Astrocyte (in vitro differentiated cells and primary cell): ENCODE measurements around the gene GGCT.

- PRO-cap: no peak
- RRBS, 2 experiments: no CpG with 5 or more reads among the region's 14 CpGs
Measured at GRCh38 chr7:28069888-28070638, 110.5 kb downstream of the JAZF1 start.

DNA sequence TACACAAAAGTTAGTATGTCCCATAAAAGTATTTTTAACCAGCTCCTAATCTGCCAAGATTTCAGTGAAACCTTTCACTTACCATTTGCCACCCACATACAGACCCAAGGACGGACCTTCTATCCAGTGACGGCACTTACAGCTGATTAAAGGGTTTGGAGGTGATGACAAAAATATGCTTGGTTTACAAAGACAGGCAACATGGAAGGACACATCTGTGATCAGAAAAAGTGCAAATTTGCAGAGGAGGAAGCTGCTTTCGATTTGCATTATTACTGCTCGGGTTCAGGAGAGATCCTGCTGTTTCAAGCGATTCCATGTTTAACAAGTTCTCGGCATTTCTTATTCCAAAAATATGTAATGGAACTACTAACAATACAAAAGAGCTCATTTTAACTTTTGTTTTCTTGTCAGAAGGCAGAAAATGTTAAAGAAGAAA lies 109.0 kb downstream of the JAZF1 start:
- PRO-cap: no peak
- RRBS, 2 experiments: no CpG with 5 or more reads among the region's 6 CpGs

DNA sequence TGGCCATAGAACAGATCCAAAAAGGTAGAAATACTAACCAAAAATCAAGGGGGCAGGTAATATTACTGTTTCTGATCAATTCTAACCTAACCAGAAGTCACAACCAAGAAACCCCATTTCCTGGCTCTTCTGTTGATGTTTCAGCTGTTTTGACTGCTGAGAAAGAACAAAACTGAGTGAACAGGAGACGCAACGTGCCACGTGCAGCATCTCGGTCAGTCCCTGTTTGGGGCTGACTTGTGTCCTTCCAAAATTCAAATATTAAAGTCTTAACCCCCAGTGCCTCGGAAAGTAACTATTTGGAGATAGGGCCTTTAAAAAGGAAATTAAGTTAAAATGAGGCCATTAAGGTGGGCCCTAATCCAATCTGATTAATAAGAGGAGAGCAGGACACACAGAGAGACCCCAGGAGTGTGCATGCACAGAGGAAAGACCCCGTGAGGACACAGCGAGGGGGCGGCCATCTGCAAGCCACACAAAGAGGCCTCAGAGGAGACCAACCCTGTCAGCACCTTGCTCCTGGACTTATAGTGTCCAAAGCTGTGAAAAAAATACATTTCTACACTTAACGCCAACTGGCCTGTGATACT lies 56.7 kb downstream of the JAZF1 start:
- PRO-cap: no peak
- RRBS, 2 experiments: no CpG with 5 or more reads among the region's 9 CpGs

- PRO-cap: no peak
- RRBS, 2 experiments: no CpG with 5 or more reads among the region's 12 CpGs
Measured at GRCh38 chr7:28570285-28571039, 158.1 kb downstream of the CREB5 start.

DNA sequence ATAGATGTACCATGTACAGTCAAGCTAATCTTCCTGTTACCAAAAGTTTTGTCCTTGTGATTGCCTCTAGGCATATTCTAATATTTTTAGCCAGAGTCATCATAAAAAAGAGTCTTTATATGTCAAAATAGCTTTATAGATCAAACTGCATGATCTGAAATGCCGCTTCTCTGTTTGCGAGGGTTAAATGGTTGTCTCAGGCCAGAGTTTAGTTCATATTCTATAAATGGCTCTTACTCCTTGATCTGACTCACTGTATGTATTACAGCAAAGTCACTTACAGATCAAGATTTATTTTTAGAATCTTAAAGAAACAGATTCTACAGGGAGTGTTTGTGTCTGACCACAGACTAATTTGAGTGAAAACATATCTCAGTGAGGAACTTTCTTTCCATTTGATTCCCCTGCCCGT lies 211.0 kb downstream of the CREB5 start:
- PRO-cap: no peak
- RRBS, 2 experiments: no CpG with 5 or more reads among the region's 3 CpGs

GRCh38 chr7:29147905-29148159 lies 1.5 kb upstream of the CPVL start:
- PRO-cap: no peak
- RRBS, 2 experiments: no CpG with 5 or more reads among the region's 4 CpGs

GRCh38 chr7:29196001-29196888 lies 1.7 kb downstream of the CHN2 start:
- PRO-cap: no peak
- RRBS, 2 experiments: no CpG with 5 or more reads among the region's 9 CpGs

- PRO-cap: no peak
- RRBS, 2 experiments: no CpG with 5 or more reads among the region's 5 CpGs
Measured at GRCh38 chr7:29337175-29337536, 142.6 kb downstream of the CHN2 start.

DNA sequence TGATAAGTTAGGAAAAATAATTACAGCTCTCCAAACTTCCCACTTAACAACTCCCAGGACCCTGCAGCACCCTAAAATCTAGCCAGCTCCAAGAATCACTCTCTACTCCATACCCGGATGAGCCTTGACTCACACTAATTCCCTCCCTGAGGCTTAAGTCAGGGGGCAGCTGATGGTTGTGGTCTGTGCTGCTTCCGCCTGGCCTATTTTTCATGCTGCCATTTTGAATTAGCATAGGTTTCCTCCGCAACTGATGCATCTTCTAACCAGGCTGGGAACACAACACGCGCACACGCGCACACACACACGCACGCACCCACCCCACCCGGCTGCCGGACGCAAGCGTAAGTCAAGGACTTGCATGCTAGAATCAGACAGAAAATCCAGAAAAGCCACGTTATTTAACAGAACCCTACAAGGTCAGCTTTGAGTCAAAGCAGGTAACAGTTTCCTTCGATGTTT lies 1.2 kb downstream of the SCRN1 start:
- PRO-cap: no peak
- RRBS, 2 experiments: no CpG with 5 or more reads among the region's 15 CpGs

DNA sequence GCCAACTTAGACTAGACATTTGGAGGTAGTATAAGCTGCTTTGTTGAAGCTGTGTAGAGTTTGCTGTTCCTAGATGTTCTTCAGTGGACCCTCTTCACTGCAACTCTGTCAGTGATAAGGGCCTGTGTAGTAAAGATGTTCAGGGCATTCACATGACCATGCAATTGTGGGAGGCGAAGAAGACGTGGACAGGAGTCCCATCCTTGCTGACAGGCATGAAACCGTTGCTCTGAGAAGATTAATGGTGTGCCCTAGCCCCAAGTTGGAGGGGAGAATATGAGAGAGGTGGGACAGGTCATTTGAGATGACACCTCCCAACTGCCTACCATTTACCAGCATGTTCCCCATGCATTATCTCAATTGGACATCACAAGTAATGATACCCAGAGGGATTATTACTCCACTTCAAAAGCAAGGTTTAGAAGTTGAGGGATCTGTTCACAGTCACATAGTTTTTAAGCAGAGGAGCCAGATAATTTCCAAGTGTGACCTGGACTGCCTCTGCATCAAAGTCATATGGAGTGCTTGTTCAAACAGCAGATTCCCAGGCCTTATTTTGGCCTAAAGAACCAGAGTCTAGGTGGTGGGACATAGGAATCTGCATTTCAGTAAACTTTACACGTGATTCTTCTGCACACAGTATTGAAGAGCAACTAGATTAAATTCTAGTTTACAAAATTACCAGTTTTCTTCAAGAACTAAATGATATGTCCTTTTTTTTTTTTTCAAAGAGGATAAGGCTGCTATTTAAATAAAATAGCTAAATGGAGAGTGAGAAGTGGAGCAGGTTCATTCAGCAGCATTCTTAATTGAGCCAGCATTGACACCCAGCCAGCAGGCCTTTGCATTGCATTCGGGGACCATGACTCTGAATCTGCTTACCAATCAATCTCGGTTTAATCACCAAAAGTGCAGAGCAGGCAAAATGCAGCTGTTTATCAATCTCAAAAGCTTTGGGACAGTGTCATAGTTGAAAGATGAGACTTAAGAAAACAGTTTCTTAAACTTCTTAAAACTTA lies 51.3 kb downstream of the PLEKHA8 start:
- PRO-cap: no peak
- RRBS, 2 experiments: no CpG with 5 or more reads among the region's 6 CpGs

DNA sequence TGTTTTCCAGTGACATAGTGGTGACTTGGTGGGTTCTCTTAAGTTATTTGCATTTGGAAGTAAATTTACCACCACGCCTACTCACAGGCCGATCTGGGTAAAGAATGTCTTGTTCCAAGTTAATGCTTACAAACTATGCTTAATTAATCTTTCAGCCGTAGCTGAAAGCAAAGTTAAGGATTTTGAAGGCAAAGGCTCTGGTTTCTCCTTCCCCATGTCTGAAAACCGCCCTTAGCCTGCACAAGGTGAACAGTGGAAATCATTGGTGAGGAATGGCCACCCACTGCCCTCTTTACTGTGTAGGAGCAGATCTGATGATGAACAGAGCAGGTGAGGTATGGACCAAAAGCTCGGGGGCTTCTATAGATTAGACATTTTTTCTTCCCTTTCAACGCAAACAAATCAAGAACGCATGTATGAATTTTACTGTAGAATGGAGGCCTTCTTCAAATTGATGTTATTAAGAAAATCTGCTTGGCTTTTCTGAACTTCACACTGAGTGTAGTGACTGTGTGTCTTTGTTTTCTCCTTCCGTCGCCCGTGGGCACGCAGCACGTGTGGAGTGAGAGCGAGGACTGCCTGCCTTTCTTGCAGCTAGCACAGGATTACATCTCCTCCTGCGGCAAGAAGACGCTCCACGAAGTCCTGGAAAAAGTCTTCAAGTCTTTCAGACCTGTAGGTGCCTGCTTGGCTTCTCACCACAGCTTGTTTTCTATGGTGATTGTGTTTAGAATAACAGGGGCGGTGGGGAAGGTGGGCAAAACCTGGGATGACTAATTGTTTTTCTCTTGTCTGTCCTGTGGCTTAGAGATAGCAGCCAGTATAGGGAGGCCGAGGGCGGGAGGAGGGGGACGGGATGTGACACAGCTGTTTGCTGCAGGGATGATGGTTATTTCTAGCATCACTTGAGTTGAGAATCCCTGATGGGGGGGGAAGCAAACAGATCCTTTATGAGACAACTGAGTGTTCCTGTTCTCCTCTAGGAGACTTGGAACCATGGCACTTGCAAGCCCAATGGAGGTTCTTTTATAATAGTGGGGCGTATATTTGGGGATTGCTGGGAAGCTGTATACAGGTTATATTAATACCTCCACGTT lies 11.2 kb downstream of the MTURN start:
- PRO-cap: no peak
- RRBS, 2 experiments: no CpG with 5 or more reads among the region's 22 CpGs

DNA sequence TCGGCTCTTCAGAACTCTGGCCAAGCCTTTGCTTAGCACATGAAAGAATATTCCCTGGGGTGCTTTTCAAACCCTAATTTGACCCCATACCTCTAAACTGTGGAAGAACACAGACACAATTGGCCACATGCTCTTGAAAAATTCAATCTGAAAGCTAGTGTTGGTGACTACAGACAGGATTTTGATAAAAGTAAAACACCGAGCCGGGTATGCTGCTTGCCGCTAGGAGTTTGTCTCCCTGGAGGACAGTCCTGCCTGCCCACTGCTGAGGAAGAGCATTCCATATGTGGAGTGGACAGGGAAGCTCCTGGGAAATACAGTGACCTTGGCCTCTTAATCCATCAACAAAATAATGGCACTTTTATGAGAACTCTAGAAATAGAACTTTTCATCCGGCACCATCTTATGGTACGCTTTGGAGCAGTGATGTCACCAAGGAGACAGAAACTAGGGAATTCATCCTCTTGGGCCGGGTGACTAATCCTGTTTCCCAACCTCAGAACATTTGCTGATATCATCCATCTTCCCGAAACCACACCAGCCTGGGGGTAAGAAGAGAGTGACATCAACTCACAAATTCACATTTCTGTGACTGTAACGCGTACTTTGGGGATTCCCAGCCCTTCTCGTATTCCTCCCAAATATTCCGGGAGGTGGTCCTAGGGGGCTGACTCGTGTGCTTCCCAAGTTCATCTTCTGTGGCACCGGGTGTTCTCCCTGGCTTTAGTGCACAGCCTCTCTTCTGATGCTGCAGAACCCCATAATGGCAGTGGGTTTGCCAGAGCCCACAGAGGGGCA lies 34.3 kb downstream of the MTURN start:
- PRO-cap: no peak
- RRBS, 2 experiments: 4 to 31% methylated on average over 6 of the region's 14 CpGs

DNA sequence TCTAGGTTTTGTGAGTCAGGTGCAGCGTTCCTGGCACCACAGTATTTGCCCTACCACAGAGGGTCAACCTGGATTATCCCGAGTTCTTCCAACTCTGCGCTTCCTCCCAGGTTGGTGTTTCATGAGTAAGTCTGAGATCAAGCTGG lies 502 bp upstream of the ZNRF2 start:
- PRO-cap: no peak
- RRBS, 2 experiments: no CpG with 5 or more reads among the region's 3 CpGs

DNA sequence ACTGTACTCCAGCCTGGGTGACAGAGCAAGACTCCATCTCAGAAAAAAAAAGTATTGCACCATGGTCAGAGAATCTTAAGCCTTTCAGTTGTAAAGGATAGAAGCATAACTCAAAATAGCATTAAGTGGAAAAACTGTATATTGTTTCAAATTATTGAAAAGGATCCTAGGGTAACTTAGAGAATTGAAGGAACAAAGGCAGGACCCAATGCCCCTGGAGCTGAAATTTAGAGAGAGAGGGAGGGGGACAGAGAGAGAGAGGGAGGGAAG lies 10.3 kb downstream of the ZNRF2 start:
- PRO-cap: no peak

GRCh38 chr7:30503931-30504914 lies at the start of gene GGCT:
Gene GGCT (minus strand): TSS chr7:30504829.
- PRO-cap: bidirectional peak, plus-strand start at chr7:30505079, minus-strand start at chr7:30504743
- RRBS, 2 experiments: 2 to 3% methylated on average over 13 to 16 of the region's 56 CpGs

DNA sequence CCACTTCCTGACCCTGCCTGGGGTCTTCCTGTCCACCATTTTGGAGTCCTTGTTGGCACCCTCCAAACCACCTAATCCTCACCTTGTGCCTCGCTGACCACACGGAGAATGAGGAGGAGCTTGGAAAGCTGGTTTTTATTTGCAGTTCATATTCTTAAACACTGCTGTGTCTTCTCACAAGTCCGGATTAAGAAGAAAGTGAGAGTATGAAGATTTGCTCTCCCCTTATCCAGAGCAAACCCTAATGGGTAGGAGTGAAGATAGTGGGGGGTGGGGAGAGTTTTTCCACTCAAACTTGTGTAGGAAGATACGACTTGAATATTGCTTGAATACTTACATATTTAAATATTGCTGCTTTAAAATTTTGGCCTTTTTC lies 29.7 kb upstream of the GGCT start:
- PRO-cap: no peak
- RRBS, 2 experiments: no CpG with 5 or more reads among the region's 4 CpGs

DNA sequence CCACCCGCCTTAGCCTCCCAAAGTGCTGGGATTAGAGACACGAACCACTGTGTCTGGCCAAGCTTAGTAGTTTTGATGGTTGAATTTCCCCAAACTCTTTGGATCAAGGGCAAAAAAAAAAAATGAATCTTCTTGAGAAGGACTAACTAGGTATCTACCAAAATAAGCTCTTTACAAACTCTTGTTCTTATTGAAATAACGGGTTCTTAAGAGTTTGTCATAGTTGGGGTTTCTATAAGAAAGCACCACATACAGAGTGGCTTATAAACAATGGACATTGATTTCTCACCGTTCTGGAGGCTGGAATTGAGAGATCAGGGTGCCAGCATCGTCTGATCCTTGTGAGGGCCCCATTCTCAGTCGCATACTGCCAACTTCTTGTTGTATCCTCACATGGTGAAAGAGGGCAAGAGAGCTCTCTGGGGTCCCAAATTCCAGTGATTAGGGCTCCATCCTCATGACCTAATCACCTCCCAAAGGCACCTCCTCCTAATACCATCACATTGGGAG lies 25.4 kb downstream of the GARS1 start:
- PRO-cap: no peak
- RRBS, 2 experiments: no CpG with 5 or more reads among the region's 6 CpGs

DNA sequence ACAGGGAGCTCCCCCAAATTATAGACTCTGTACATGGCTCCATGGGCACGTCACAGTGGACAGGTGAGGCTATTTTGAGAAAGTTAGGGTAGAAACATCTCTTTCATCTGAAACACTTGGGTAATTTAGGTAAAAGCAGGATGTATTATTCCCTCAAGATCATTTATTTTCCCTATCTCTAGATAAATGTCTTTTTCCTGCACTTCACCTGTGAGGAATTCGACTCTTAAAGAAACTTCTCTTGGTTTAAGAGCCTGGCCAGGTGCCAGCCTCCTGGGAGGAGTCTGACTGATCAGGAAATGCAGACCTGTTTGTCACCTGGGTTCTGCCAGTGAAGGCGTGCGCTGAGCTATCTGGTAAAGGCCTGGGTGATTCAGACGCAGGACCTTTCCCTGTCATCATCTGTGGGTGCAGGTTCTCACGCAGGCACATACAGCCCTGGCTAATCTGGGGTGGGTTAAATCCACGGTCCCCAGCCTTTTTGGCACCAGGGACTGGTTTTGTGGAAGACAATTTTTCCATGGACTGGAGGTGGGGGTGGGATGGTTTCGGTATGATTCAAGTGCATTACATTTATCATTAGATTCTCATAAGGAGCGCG lies 65.3 kb upstream of the AQP1 start:
- PRO-cap: no peak
- RRBS, 2 experiments: no CpG with 5 or more reads among the region's 10 CpGs

- PRO-cap: no peak
- RRBS, 2 experiments: no CpG with 5 or more reads among the region's 9 CpGs
Measured at GRCh38 chr7:30938300-30938703, 25.5 kb upstream of the GHRHR start.

DNA sequence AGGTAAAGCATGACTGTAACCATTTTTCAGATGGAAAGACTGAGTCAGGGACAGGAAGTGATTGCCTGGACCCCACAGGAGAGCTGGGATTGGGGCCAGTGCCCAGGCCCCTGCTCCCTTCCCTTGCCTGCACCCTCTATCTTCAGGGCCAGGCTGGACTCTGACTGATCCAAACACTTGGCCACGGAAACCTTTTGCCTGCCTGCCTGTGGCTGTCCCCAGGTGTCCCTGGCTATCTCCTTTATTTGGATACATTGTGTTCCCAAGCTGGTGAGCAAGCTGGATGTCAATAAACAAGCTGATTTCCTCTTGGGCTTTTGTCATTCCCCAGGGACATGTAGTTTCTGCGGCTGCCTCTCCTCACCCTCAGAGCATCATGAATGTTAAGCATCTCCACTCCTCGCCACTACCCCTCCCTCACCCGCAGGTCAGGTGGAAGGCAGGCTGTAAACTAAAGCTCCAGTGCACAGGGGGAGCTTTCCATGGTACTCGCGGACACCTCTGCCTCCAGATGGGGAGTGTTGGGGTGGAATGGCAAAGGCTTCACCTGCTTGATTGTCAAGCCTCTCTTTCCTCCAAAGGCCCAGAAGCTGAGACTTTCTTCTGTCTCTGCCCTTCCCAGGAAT lies 6.9 kb downstream of the GHRHR start:
- PRO-cap: no peak
- RRBS, 2 experiments: no CpG with 5 or more reads among the region's 6 CpGs